CD14-positive monocyte (primary cell): ENCODE measurements around the genes ATP6V1G3, GPR25 and TMEM9.

- CAGE, long polyA plus RNA = no peak
Measured at GRCh38 chr1:198199071-198199812, 42.4 kb downstream of the NEK7 start.

GRCh38 chr1:198278684-198279368 is 122.0 kb downstream of the NEK7 start:
- CAGE, long polyA plus RNA = no peak

GRCh38 chr1:198540455-198541082 is at the start of gene ATP6V1G3:
TSS of gene ATP6V1G3 (minus strand) at chr1:198540680.
- CAGE, long polyA plus RNA = no peak

DNA sequence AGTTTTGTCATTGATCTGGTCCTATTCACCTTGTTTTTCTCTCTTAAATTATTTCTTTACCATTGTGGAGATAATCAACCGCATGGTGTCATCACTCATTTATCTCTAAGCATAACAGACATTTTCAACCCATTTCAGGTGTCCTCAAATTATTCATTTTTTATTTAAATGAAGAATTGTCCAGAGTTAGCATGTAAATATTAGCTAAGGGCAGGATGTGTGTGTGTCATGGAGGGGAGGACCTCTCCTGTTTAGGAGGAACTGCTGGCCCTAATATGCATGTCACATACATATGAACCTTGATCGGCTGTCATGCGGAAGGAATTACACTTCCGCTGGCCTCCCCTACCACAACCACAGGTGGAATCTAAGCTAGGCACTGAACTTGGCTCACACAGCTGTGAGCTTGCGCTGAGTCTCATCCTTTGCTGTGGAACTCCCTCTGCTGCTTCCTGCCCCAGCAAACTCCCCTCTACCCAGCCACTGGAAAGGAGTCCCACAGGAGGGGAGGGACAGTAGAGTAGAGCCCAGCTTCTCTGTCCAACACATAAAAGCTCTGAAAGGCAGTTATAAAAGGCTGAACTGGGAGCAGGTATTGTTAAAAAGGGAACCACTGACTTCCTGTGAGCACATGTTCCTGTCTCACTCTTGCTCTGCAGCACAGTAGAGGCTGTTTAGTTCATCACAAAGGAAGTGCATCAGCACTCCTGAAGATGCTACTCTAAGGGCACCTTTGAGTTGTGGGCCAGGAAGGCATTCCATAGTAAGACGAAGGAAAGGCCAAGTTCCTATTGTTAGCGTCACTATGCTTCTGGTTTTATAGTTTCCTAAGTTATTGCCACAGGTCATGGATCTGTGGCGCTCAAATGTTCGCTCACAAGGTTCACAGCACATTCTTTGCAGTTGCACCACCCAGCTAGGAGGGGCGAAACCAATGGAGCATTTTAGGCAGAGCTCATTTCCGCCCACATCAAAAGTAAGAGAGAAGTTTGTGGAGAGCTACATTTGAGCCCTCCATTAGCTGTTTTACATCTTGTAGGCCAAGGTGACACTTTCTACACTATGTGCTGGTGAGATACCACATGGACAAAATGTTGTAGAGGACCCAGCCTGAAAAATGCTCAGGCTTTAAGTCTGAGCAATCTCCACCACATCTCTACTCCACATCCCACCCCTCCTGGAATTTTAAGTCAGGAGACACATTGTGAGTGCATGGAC is 17.7 kb upstream of the PTPRC start:
- CAGE, long polyA plus RNA = no peak

GRCh38 chr1:198668521-198668910 is 29.7 kb downstream of the PTPRC start:
- CAGE, long polyA plus RNA = no peak

DNA sequence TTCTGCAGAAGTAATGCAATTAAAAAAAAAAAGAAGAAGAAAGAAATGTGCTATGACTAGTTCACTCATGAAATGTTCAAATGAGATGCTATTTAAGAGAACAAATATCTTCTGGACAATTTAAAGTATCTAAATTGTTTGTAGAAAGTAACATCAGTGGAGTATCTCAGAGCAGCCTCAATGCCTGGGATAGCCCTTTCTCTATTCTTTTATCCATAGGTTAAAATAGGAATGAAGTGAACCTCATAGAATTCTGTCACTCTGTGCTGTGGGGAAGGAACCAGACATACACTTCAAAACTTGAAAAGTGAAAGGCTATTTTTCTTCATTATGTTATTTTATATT is 74.7 kb downstream of the PTPRC start:
- CAGE, long polyA plus RNA = no peak

- CAGE, long polyA plus RNA = no peak
Measured at GRCh38 chr1:198732319-198732606, 93.4 kb downstream of the PTPRC start.

DNA sequence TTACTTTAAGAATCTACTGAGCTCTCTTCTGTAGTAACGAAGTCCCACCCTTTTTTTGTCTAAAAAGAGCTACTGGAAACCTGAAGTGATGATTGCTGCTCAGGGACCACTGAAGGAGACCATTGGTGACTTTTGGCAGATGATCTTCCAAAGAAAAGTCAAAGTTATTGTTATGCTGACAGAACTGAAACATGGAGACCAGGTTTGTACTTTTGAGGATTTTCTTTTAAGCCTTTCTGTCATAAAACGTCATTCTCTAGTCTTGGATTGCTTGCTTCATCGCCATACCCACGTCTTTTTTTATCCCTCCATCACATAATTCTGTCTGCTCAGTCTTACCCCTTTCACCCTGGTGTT is 111.6 kb downstream of the PTPRC start:
- CAGE, long polyA plus RNA = no peak

GRCh38 chr1:198932592-198933230 is 293.9 kb downstream of the PTPRC start:
- CAGE, long polyA plus RNA = no peak

DNA sequence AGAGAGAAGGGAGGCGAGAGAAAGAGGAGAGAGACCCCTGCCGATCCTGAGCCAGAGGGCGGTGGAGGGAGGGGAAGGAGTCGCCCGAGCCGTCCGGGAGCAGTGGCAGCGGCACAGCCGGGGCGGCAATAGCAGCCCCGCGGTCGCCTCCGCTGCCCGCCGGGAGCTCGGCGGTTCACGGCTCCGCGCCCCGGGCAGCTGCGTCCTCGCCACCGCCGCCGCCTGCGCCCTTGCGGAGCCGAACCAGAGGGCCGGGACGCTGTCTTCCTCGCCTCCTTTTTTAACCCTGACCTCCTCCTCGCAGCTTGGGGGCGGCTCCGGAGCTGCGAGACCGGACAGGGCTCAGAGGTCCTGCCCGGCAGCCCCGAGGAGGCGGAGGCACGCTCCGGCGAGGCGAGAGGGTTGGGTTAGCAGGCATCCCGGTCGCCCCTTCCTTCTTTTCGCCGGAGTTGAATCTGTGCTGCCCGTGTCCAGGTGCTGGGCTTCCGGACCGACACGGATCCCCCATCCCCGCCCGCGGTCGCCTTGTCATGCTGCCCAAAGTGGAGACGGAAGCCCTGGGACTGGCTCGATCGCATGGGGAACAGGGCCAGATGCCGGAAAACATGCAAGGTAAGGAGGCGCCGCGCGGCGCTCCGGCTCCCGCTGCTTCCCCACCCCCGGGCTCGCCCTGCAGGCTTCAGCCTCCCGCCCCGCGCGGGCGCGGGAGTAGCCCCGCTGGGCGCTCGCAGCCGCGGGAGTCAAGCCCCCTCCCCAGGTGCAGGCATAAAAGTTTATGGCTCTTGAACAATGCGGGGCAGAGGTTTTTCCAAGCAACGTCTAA is 11.9 kb downstream of the NR5A2 start:
- CAGE, long polyA plus RNA = no peak

DNA sequence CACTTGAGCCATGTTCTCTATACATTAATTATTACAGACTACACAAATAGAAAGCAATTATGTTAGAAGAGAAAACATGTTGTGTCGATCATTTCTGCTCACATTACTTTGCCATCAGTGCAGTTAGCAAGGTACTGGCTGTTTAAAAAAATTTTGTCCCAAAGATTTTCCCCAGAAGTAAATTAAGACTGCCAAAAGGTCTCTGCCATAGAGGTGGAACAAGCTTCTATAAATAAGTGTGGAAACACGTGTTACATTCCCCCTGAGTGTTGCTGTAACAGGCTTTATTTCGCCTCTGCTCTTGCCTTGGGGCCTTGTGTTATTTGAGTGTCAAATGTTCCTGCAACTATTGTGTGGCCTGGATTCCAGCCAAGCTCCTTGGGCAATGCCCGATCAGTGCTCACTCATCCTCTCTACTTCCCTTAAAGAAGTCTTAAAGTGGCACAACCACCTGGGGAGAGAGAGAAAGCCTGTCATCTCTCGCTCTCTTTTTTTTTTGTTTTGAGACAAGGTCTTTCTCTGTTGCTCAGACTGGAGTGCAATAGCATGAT is 156.6 kb downstream of the NR5A2 start:
- CAGE, long polyA plus RNA = no peak

DNA sequence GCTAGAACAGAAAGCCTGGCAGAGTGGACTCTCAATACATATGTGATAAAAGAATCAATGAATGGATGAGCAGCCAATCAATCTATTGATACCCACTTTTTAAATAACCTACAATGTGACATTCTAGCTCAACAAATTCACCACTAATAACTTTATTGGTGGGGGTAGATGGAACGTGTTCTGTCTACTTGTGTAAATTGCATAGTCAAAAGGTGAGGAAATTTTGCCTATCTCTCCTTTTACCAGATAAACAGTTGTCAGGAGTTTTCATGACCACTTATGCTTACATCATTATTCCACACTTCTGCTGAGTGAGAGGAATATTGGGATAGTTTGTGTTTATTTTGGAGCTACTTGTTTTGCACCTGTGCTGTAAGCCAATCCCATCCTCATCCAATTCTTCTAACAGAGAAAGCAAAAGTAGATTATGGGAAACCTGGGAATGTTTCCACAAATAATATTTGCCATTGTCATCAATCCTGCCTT is 154.5 kb downstream of the ZNF281 start:
- CAGE, long polyA plus RNA = no peak

DNA sequence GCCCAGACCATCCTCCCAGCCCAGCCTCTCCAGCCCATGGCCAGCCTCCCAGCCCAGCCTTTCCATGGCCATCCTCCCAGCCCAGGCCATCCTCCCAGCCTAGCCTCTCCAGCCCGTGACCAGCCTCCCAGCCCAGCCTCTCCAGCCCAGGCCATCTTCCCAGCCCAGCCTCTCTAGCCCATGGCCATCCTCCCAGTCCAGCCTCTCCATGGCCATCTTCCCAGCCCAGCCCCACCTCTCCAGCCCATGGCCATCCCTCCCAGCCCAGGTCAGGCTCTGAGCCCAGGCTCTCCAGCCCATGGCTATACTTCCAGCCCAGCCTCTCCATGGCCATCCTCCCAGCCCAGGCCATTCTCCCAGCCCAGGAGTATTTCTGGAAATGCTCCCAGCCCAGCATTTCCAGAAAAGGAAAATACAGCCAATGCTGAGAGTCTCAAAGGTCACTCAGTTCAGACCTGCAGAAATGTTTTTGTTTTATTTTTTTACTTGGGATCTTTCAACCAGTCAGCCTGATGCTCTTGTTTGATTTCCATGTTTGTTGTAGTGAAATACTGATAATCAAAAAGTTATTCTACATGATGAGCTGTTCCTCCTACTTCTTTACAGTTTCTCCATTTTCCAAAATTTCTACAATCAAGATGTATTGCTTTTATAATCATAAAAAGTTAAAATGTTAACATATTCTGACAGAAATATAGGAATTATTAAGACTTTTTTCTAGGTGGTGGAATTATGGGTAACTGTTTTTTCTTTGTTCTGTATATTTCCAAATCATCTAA is 70.0 kb upstream of the ZNF281 start:
- CAGE, long polyA plus RNA = no peak

GRCh38 chr1:200588748-200589148 is 31.8 kb downstream of the KIF14 start:
- CAGE, long polyA plus RNA = no peak

GRCh38 chr1:200872564-200873219 is at the start of gene GPR25:
TSS of gene GPR25 (plus strand) at chr1:200872981.
- CAGE, long polyA plus RNA = no peak

DNA sequence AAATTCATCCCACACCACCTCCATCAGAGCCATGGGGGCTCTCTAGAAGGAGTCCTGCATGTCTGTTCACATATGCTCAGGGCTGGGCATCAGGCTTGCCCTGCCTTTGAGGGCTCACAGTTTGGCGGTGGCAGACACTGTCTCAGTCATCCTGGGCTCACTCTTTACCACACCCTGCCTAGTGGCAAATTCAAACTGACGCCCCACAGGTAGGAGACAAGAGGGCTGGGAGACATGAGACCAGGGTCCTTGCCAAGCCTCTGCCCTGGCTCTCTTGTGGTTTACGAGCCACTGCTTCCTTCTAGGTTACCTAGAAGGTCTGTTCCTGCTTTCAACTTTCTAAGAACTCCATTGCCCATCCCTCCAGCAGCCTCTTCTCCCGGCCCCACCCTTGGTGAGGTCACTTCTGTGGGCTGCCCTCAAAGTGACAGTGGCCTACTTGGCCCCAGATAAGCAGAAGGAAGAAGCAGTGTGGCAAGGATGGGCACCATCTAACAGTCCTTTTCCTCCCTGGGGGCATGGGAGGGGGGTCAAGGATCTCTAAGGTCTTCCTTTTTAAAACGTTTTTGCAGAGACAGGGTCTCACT is 10.4 kb downstream of the KIF21B start:
- CAGE, long polyA plus RNA = no peak

DNA sequence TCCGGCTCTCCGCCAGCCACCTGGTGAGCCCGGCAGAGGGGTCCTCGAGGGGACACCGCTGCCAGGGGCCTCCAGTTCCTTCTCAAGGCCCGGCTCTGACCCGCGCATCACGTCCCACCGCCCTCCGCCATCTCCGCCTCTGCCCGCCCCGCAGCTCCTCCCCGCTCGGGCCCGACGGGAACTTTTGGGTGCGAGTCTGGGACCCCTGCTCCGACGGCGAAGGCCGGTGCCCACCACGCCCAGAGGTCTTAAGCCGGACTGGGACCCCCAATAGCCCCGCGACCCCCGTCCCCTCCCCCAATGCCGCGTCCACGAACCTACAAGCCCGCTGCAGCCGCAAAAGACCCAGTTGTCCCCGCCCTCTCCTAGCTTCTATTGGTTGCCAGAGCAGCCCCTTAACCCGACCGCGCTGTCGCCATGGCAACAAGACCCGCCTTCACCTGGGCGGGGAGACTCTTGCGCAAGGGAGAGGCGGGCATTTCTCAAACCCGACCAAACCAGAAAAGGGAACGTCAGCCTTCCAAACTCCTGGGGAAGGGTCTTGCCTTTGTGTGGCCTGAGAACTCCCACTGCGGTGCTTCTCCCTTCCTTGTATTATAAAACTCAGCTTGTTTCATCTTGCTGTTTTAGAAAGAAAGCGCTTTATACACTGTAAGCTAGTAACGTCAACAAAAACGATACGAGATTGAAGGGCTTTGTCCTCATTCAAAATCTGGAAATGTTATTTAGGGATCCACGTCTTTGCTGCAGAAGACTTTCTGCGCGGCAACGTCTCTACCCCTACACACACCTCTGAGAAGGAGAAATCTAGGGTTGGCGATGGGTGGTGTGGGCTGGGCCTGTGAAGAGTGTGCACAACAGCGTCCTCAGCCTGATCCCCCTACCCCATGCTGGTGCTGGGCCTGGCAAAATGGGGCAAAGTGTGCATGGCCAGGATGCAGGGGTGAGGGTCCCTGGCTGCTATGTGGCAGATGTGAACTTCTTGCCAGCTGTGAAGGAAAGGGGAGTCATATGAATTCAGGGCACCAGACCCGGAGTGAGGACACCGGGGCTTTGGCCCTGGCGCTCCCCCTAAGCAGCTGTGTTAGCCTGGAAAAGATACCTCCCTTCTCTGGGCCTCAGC is at the start of gene TMEM9:
TSS of gene TMEM9 (minus strand) at position 347 of the 1,123 bp plus-strand sequence.
- CAGE, long polyA plus RNA = start-site peak on the minus strand centred at position 344 of the sequence, 16 bp wide, 38 and 50 reads in 2 replicates

DNA sequence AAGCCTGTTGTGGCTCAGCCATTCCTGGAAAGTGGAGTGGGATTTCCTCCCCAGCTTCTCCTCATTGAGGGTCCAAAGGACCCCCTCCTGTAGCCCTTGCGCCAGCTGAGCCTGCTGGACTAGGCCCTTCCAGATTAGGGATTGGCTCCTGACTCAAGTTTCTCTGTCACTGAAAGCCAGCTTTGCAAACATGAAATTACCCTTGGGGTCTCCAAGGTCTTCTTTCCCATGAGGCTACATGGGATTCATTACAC is 3.5 kb upstream of the IGFN1 start:
- CAGE, long polyA plus RNA = no peak

DNA sequence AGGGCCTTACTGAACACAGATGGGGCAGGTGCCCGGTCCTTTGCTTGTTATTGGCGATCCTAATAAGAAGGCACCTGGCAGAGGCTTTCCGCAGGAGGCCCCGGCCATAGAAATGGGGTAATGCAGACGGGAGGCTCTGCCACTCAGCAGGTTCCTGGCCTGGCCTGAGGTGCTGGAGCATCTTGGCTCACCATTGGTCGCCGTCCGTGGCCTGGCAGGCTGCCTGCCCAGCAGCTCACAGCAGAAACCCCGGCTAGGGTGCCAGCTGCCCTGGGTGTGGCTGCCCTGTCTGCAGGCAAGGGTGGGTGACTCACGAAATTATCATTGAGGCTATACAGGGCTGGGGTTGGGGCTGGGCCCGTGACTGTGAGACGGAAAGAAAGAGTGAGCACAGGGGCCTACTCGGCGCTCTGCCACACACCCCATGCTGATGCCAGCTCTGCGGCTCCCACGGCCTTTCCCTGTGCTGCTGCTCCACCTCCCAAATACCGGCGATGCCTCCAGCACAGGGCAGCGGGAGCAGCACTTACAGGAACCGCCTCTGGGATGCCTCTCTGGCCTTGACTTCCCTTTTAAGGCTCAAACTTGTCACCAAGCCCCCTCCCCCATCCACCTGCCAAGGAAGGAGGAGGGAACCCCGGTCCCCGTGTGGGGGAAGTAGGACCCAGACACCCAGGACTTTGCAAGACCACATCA is 8.0 kb upstream of the PKP1 start:
- CAGE, long polyA plus RNA = no peak

DNA sequence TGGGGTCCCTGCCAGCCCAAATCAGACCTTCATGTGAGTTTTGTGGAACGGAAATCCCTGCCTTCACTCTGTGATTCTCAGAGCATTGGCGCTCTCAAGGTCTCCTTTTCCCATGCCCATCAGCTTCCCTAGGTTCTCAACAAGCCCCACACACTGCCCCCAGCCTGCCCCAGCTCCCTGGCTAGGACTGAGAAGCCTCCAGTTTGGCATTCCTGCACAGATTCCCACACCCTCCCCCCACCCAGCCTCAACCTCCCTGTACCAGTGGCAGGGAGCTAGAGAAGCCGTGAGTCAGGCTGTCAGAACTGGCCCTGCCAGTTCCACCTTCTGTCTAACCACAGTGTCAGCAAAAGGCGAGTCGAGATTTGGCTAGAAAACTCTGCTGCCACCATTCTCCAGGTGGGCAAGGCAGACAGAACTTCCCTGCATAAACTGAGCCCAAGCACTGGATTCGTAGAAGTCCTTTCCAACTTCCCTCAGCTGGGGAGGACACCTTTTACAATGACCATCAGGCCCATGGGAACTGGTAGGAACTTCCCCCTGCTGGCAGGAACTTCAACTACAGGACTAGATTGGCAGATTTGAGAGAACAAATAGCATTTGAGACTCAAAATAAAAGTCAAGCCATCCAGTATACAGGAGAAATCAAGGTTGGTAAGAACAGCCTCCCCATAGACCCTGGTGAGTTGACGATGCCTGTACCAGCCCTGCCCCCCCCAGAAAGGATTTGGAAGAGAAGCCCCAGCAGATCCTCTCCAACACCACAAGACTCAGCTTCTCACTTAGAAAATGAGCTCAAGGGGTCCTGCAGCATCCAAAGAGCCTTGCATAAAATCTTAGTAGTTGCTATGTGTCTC is 31.0 kb downstream of the TNNT2 start:
- CAGE, long polyA plus RNA = no peak